ENCODE results near the gene PRRG4.

- PRO-cap: no peak
Measured at GRCh38 chr11:32290557-32291363, 144.6 kb downstream of the WT1 start.

DNA sequence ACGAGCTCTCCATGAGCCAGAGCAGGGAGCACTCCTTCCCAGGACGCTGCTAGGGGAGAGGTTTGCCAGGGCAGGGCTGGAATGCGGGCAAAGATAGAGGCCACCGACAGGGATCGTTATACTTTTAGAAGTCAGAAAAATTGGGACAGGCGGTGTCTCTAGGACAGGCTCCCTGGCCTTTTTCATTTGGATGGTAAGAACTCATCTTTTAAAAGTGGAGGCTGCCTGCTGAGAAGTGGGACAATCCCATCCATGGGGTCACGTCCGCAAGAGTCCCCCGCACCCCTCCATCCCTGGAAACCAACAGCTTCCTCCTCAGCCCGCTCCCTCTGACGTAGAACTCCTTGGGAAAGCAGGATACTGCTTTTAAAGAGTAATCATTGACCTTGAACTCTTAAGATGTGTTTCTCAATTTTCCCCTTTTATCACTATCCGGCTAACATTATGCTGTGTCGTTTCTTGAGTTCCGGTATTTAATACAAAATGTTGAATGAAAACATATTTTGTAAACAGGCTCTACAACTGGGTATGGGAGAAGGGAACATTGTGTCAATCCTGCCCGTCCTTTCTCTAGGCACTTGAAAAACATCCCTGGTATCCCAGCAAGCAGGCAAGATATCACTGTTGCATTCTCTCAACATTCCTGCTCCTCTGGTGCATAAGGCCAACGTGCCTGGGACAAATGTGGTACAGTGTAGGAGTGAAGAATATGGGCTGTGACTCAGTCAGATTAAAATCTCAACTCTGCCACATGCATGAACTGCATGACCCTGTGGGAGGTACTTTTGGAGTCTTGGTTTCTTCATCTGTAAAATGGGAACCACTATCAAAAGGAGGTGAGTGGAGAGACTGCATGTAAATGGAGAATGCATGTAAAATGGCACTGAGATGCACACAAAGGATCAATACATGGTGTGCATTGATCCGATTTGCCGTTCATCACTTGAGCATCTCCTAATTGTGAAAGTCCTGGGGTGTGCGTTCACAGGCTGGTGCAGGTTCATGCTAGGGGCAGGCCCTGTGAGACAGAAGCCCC lies 52.9 kb downstream of the WT1 start:
- PRO-cap: no peak

GRCh38 chr11:32386779-32387206 lies 48.5 kb downstream of the WT1 start:
- PRO-cap: no peak

DNA sequence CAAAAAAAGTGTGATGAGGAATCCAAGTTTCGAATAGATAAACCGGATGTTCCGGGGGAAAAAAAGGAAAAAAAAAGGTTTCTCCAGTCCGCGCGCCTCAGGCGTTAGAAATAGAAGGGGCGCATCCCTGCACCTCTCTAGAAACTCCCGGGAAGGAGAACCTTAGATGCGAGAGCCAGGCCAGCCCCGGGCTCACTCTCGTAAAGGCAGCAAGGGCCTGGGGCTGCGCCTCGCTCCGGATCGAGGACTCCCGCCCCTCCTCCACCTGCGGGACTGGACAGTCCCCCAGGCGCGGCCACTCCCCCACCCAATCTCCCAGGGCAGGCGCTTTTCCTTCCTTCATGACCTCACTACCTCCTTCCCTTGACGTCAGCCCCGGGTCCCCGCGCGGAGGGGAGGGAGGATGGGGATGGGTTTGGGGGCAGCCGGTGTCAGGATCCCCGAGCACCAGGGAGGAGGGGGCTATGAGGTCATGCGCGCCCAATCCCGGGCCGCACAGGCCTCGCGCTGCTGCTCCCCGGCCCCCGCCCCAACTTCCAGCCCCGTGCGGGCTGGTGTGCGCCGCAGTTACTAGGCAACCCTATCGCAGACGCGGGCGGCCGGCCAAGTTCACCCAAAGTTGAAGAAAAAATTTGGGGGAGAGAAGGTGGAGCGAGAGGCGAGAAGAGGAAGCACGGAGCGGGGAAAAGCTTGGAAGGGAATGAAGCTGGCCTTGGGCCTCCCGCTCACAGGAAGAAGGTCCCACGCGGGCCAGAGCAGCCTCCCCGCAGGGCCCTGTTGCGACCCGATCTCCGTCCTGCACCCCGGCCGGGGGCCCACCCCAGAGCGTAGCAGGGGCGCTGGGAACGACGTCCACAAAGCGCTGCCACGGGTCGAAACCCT lies 8.5 kb downstream of the WT1 start:
- PRO-cap: no peak

DNA sequence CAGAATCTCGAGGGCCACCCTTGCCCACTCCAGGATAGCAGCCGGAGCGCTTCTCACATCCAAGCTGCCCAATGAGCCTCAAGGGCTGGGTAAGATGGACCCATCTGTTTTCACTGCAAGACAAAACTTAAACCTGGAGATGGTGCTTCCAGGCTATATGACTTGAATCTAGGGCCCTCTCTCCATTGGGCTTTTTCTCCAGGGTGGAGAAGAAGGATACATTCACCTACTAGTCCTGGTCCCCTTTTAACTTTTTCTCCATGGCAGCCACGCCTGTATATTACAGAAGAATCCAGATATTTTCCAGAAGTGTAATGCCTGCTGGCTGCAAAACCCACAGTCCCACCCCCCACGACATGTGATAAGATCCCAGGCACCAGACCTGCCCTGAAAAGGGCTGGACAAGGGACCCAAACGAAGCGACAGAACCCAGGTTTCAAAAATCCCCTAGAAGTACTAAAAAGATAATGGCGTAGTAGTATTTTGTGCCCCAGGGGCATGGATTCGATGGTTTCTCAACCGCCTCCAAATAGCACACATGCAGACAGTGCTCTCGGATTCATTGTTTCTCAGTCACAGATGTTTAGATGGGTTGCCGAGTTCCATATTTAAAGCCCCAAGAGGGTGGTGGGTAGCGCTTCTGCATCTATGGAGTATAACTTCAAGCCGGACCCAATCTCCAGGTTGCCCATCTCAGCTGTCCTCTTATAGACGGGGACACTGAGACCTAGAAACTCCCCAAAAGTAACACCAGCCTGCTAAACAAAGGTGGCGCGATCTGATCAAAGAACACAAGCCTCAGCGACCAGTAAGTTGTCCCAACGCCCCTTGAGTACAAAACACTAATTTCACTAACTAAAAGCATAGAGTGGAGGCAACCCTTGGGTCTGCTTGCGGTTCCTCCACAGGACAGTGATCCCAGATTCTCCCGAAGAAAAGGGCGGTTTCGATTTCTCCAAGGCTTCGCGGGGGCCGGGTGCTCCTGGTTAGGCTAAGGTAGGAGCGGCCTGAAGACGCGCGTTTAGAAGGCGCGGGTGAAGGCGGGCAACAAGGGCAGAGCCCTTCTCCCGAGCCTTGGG lies 2.6 kb downstream of the WT1 start:
- PRO-cap: no peak

DNA sequence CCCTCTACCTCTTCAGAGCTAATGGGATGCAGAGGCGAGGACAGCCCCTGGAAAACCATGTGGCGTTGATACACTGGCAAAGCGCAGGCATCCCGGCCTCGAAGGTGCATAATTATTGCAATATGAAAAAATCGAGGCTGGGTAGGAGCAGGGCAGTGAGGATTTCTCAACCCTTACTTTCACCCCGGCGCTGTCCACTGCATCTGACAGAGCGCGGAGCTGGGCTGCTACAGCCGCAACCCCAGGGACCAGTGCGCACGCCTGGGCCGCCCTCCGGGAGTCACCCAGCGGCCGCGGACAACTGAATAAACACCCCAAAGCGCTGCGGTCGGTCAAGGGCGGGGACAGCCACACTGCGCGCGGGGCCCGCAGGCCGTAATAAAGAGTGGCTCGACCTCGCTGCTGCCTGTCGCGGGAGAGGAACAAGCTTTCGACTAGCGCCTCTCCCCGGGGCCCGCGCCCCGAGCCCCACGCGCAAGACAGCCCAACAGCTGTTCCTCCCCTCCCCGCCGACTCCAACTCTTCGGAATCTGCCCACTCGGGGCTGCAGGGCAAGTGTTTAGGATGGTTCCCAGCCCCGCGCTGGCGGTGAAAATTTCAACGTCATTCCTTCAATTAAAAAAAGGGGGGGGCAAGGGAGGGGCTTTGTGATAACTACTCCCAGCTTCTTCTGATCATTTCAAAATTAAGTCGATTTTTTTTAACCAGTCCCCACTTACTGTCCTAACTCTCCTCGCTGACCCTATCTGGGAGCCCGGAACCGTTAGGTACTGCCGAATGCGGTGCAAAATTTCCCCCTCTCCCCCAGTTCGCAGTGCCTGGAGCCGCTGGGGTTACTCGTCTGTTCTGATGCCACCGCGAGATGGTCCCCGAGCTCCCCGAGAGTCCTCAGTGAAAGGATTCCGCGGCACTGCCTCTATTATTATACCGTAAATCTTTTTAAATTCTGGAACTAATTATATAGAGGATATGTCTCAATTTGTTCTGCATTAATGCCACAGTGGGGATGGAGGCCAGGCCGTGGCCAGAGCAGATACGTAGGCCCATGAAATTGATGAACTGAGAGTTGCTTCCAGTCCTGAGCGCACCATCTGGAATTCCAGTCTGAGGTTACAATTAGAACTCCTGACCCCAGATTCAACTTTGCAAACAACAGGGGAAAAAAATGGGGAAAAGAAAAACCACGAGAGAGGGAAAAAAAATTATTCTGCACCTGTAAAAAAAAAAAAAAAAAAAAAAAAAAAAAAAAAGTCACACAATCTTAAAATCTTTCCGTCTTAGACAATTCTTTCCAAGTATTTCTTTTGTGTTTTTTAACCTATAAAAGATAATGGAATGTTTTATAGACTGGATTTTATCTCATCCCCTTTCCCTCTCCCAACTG lies 4.0 kb upstream of the WT1 start:
- PRO-cap: no peak

GRCh38 chr11:32586348-32587248 lies 3.0 kb downstream of the EIF3M start:
- PRO-cap: no peak

DNA sequence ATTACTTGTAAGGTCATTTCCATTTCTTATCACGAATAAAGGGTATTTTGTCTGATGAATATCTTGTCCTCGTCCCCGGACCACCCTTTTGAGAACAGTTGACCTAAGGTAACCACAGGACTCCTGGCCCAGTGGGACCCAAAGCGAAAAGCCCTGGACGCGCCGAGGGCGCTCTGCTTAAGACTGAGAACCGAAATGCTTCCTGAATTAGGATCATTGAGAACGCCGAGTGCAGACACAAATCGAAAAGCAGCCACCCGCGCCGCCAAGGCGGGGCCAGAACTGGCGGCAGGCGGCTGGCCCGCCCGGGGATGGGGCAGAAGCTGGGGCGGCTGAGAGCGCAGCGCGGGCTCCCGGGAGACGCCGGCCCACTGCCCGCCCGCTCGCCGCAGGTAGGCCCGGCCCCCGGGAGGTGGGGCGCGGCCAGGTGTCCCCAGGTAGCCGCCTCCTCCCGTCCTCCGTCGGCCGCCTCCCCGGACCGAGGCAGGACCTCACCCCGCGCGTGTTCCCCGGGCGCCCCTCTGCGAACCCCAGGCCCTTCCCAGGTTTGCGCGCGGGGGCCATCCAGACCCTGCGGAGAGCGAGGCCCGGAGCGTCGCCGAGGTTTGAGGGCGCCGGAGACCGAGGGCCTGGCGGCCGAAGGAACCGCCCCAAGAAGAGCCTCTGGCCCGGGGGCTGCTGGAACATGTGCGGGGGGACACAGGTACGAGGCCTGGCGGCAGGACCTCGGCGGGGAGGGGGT lies at the start of gene PRRG4:
PRRG4 (plus strand) TSS at position 457 of the 742 bp plus-strand sequence.
- PRO-cap: bidirectional peak, plus-strand start at position 319 of the sequence, minus-strand start at position 251 of the sequence

- PRO-cap: bidirectional peak, plus-strand start at chr11:32830642, minus-strand start at chr11:32830571
Measured at GRCh38 chr11:32830213-32830922, 641 bp downstream of the PRRG4 start.

GRCh38 chr11:32831081-32831774 lies 1.5 kb downstream of the PRRG4 start:
- PRO-cap: no peak

DNA sequence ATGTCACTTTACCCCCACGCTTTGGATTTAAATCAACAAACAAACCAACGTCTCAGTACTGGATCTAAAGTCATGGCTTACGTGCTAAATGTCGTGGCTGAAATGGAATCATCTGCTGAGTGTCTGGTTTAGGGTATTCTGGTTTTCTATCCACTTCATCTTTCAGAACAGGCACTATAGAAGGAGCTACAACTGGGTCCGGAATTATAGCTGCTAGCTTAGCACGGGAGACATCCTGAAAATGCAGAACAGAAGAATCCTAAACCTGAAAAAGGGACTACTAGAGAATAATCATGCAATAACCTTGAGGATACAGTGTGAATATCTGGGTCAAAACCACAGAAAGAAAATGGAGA lies 47.5 kb downstream of the TCP11L1 start:
- PRO-cap: no peak

- PRO-cap: no peak
Measured at GRCh38 chr11:33162133-33162355, 764 bp upstream of the CSTF3 start.

DNA sequence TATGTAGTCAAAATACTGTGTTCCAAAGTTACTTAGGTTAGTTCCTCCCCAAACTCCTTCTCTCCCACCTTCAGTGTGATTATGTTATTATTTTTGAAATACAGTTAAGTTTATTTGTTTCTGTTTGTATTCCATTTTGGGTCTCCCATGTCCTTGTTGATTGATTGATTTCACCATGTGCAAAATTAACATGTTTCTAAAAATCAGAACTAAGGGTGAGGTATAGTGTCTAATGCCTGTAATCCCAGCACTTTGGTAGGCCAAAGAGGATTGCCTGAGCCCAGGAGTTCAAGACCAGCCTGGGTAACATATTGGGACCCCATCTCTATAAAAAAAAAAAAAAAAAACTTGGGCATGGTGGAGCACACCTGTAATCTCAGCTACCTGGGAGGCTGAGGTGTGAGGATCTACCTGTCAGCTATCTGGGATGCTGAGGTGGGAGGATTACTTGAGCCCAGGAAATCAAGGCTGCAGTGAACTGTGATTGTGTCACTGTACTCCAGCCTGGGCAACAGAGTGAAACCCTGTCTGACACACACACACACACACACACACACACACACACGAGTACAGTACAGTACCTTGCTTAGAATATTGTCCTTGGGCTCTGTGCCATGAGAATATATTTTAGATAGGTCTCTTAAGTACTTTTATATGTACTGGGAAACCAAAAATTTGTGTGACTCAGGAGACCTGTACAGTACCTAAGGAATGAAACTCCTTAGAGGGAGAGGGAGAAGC lies 44.3 kb downstream of the HIPK3 start:
- PRO-cap: no peak

DNA sequence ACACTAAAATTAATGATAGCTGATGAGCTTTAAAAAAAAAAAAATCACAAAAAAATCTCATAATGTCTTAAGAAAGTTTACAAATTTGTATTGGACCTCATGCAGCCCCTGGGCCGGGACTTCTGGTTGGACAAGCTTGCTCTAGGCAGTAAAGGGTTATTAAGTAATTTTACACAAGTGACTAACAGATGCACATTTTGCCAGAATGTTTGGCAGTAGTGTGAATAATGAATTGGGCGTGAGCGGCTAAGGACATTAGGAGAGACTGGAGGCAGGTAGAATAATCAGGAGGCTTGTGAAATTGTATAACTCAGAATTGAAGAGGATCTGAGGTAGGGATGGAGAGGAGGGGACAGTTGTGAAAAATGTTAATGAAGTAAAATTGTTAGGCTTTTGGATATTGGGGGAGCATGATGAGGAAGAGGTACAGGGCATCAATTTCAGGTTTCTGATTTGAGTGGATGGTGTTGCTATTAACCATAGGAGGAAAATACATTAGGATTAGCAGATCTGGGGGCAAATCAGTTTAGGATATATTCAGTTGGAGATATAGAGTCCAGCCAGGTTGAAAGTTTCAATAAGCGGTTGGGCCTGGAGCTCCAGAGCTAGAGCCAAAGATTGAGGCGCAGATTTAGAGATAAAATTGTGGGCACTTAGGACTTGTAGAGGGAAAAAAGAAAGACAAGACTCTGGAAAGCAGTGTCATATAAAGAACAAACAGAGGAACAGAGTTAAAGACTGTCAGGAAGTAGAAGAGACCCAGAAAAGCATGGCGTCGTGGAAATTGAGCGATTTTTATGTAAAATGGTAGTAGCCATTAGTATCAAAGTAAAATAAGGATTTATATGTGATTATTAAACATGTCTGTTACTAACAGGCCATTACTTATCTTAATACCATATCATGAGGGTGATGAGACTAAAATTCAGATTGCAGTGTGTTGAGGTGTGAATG lies 41.0 kb upstream of the KIAA1549L start:
- PRO-cap: no peak

DNA sequence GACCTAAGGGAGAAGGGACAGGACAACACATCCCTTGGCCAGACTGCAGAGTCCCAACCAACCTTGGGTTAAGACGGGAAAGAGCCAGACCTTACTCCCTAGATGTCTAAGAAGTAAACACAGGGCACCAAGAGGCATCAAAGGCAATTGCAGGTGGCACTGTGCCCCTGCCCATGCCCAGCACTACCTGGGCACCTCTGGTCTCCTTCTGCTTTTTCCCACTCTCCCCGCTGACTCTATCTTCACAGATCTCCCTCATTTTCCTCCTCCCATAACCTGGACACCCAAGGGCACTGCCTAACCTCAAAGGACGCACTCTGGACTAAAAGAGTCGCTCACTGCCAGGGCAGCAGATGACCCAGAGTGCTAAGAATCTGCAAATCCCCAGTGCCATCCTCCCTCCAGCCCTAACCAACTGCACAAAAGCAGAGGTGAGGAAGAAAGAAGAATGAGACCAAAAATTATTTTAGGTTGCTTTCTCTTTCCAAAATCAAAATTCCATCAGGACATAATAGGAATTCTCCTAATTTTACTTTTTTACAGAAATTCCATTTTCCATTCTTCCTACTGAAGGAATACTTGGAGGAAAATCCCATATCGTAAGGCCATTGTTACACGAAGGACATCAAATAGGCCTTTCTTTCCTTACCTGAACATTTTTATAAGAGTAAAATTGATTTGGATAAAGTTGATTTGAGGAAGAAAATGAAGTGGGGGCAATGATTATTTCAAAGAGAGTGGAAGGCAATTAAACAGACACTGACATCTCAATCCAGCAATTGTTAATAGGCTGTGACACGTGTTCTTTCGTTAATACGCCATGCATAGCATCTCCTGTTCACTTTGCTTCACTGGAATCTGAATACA lies 26.7 kb downstream of the LMO2 start:
- PRO-cap: no peak

DNA sequence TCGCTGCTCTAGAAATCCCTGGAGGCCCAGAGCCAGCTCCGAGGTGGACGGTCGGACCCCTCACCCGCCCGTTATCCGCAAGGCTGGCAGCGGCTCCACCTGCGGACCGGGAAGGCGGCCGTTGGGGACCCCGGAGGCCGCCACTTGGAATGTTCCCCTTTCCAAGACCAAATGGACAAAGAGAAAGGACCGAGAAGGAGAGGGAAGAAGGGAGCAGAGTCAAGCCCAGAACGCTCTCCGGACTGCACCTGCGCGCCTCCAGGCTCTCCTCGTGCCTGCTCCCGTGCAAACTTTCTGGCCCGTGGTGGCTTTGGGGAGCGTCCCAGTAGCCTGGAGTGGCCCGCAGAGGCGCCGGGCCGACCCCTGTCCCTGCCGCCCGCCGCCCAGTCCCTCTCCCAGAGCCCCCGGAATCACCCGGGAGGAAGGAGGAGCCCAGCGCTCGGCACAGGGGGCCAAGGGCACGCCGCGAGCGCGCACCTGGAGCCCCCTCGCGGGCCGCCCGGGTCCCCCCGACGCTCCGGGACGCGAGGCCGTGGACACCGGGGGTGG lies 23.0 kb downstream of the LMO2 start:
- PRO-cap: no peak

- PRO-cap: no peak
Measured at GRCh38 chr11:33877118-33877608, 14.7 kb downstream of the LMO2 start.

GRCh38 chr11:33936861-33937946 lies 45.3 kb upstream of the LMO2 start:
- PRO-cap: no peak

GRCh38 chr11:34140830-34141332 lies 35.5 kb downstream of the NAT10 start:
- PRO-cap: no peak

DNA sequence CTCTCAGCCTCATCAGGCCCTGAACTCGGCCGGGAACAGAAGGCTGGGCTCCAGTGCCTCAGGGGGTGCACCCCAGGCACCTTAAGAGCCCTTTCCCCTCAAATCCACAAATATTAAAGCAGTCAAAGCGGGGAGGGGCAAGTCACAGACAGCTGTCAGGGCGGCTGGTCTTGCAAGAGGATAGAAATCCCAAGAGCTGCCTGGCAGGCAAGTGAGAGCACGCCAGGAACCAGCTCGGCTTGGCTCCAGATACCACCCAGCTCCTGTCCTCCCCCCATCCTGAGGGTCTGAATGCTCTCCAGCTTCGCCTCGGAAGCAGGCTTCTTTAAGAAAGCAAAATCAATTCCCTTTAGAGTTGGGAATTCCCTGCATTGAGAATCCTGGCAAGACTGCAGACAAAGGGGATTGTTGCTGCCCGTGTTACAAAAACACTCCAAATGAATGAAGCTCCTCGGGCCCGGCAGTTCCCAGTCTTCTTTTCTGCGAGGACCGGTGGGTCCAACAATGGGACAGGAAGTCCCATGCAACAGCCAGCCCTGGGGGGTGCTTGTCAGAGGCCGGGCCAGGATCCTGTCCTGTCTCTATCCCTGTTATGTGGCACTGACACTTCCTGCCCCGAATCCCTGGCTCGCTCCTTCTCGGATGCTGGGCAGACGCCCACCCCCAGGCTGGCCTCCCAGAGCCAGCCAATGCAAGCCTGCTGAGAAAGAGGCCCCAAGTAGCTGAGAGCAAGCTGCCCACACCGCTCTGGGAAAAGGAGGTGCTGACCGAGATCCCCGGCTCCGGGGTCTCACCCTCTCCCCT lies 80.9 kb downstream of the NAT10 start:
- PRO-cap: no peak